Thoracic aorta (tissue), 1 donor: ENCODE data around the genes FOXA3, NANOS2, PGLYRP1, IGFL3 and TMEM160.

DNA sequence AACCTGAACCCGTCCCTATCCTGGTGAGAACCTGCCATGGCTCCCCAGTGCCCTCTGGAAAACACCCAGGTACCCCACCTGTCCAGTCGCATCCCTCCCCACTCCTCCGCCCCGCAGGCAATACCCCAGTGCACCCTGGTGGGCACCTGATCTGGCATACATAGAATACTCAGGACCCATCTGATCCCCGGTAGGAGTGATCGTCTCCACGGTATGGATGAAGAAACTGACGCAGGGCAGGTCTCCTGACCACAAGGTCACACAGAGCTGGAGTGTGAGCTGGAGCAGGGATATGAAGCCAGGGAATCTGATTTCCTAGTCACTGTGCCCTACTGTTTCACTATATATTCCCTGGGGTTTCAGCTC lies 12.7 kb downstream of the FBXO46 start:
- RAMPAGE, long total RNA, result no peak

DNA sequence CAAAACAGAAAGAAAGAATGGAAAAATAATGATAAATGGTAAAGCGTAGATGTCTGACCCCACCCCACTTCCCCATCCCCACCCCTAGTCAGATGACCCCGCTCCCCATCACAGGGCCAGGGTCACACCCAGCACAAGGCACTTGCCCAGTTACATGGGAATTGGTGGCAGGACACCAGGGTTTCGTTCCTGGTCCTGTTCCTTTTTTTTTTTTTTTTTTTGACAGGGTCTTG lies 9.4 kb downstream of the FBXO46 start:
- RAMPAGE, long total RNA, result no peak

- RAMPAGE, long total RNA, result no peak
These were observed 2.8 kb upstream of the RSPH6A start for GRCh38 chr19:45817669-45818640.

GRCh38 chr19:45852217-45852720 lies 10.7 kb downstream of the SYMPK start:
- RAMPAGE, long total RNA, result no peak

- RAMPAGE, long total RNA, result no peak
These were observed at the start of gene FOXA3 for GRCh38 chr19:45863950-45864789. Gene FOXA3 (plus strand): TSS chr19:45864326.

DNA sequence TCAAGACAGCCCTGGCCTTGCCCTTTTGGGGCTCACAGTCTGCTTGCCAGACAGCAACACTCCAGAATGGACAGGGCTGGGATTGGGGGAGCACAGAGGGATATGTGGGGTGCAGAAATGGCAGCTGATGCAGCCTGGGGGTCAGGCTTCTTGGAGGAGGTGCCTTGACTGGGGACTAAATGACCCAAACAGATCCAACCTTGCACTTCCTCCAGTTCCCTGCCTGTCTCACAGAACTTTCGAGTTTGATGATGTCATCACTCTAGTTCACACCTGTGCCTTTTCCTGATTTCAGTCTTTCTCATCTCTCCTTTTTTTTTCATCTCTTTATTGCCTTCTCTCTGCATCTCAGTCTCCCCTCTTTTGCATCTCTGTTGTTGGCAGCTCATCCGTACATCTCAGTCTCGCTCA lies 4.6 kb downstream of the IRF2BP1 start:
- RAMPAGE, long total RNA, result no peak

GRCh38 chr19:45914639-45915168 lies at the start of gene NANOS2:
Gene NANOS2 (minus strand): TSS chr19:45914778.
- RAMPAGE, long total RNA, result no peak

- RAMPAGE, long total RNA, result no peak
These were observed 7.0 kb downstream of the PGLYRP1 start for GRCh38 chr19:46015849-46016246.

DNA sequence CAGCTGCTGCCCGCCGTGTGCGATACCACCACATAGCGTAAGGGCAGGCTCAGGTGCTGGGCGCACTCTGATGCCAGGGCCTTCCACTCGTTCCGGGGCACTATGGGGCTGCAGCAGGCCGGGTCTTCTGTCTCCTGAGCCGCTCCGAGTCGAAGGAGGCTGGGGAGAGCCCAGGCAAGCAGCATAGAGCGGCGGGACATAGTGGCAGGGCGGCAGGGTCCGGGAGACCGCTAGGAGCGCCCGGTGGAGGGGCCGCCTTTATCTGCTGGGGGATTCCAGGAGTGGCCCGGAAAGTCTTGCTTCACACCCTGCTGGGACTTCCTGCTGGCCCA lies at the start of gene PGLYRP1:
Gene PGLYRP1, minus strand, starts transcription at position 232 of the 332 bp plus-strand sequence.
- RAMPAGE, long total RNA, result no peak

- RAMPAGE, long total RNA, result no peak
These were observed at the start of gene IGFL3 for GRCh38 chr19:46124394-46124983. Gene IGFL3 (minus strand): TSS chr19:46124688.

DNA sequence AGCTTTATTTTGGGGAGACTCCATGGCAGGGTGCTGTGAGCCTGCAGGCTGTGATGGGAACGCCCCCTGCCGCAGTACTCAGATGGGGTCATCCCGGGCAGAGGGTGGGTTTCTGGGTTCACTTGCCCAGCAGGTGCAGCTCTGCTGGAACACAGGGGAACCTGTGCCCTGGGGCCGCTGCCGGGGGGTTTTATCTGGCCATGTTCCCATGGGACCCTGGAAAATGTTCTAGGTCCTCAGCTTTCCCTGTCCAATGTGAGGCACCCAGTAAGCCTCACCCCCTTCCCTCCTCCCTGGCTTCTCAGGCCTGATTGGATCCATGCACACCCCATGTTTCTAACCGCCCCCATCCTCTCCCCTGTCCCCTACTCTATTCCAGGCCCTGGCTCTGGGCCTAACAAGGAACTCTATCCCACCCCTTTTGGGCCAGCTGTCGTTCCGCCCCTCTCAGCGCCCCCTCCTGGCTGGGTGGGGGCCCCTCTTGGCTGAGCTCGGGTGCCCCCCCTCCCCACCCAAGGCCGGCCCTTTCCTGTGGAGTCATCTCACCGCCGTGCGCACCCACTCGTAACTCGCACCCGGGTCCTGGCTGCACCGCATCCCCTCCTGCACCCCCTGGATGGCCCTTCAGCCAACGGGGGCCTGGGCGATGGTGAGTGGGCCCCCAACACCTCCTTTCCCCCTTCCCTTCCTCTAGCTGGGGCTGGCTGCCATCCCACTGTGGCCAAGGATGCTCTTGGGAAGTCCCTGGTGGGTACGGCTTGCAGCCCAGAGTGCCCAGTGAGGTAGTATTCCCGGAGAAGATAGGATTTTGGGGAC lies 1.2 kb downstream of the HIF3A start:
- RAMPAGE, long total RNA, result start-site peak on the plus strand centred at position 549 of the sequence, 59 bp wide, 538 reads

- RAMPAGE, long total RNA, result no peak
These were observed 6.9 kb downstream of the PPP5C start for GRCh38 chr19:46353718-46354264.

DNA sequence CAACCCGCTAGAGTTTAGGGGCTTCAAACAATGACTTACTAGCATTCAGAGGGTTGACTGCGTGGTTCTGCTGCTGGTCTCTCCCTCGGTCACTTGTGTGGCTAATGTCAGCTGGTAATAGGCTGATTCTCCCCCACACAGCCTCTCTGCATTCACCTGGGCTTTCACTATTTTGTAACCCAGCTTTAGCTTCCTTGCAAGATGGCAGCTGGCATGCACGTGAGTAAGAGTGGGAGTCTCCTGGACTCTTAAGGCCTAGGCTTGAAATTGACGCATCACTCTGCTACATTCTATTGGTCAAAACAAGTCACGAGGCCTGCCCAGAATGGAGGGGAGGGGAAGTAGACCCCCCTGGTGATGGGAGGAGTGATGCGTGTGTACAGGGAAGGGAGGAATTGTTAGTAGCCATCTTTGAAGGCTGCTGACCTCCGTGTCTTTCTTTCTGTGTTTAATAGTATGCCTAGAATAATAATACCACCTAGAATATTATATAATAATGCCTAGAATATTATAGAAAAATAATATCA lies 24.9 kb upstream of the PNMA8B start:
- RAMPAGE, long total RNA, result no peak

- RAMPAGE, long total RNA, result no peak
These were observed 512 bp downstream of the DACT3 start for GRCh38 chr19:46660498-46660841.

DNA sequence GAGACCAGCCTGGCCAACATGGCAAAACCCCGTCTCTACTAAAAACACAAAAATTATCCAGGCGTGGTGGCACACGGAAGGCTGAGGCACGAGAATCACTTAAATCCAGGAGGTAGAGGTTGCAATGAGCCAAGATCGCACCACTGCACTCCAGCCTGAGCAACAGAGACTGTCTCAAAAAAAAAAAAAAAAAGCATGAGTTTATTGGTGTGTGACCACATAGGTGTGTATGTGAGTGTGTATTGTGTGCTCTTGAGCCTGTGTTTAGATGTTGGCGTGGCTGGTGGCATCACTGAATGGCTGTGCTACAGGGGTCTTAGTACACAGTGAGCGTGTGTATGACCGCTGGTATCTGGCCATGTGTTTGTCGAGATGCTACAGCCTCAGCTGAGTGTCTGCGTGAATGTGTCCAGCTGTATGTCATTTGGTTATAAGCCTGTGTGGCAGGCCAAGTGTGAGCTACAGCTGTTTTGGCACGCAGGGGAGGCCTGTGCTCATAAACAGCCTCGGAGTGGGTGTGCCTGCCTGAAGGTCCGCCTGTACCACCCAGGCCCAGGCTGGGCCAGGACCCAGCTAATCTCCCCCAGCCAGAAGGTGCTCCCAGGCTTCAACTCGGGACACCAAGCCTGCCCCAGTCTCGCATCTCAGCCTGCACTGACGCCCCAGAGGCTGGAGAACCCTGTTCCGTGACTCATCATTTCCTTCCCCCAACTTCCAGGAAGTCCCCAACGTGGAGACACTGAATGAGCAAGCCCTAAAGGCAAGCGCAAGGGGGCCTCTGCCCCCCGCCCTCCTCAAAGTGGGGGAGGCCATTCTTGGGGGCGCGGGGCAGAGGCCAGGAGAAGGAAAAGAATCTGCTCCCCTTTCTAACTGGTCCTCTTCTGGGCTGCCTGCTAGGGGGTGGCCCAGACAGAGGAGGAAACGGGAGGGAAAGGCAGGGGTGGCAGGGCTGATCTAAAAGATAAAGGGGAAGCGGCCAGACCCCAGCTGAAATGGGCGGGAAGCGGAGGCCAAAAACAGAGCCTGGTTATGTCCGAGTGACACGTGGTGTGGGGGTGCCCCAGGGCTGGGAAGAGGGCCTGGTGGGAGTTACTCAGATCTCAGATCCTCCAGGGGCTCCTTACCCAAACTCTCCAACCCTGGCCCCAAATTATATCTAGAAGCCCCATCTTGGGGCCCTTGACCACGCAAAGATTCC lies 2.1 kb downstream of the SLC1A5 start:
- RAMPAGE, long total RNA, result no peak

GRCh38 chr19:46872984-46873375 lies 12.2 kb downstream of the ARHGAP35 start:
- RAMPAGE, long total RNA, result no peak

DNA sequence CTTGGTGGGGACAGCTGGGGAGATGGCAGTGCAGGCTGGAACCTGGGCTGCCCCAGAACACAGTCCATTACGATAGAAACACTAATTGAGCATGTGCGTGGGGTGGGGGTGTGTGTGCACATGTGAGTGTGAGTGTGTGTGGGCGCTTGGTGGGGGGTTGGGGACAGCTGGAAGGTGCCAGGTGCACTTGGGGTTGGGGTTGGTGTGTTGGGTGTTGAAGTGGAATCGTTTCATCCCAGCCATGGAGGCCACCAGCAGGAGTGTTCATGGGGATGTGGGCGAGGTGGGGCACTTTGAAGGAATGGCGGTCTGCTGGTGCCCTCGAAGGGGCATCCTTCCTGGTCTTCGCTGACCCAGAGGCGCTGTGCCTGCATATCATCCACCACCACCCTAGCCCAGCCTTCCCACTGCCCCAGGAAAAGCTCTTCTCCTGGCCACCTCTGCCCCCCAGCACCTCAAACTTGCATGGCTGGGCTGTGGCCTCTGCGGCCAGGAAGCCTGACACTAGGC lies 18.0 kb upstream of the NPAS1 start:
- RAMPAGE, long total RNA, result no peak

DNA sequence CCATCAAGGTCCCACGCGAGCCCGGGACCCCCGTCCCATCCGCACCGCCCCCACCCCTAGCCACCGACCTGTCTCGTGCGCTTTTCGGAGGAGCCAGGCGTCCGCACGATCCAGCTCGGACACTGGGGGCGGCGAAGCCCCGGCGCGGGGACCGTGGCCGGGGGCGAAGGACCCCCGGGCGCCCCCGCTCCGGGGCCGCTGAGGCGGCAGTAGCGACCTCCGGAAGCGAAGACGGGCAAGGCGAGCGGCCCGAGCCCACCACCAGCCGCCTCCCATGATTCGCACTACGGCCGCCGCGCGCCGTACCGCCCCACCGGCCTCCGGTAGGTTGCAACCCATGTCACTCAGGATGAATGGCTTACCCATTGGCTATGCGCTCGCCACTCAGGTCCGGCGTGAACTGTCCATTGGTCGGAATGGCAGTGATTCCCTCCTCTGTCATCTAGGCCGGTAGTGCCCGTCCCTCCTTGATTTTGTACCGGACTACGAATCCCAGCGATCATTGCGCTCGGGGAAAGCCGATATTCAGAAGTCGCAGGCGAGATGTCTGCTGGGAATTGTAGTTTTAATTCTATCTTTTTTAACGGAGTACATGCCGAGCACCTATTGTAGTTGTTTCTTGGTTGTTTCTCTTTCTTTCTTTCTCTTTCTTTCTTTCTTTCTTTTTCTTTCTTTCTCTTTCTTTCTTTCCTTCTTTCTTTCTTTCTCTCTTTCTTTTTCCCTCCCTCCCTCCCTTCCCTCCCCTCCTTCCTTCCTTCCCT lies at the start of gene TMEM160:
Gene TMEM160, minus strand, starts transcription at position 286 of the 761 bp plus-strand sequence.
- RAMPAGE, long total RNA, result no peak

GRCh38 chr19:47094622-47095755 lies 18.6 kb downstream of the ZC3H4 start:
- RAMPAGE, long total RNA, result no peak

DNA sequence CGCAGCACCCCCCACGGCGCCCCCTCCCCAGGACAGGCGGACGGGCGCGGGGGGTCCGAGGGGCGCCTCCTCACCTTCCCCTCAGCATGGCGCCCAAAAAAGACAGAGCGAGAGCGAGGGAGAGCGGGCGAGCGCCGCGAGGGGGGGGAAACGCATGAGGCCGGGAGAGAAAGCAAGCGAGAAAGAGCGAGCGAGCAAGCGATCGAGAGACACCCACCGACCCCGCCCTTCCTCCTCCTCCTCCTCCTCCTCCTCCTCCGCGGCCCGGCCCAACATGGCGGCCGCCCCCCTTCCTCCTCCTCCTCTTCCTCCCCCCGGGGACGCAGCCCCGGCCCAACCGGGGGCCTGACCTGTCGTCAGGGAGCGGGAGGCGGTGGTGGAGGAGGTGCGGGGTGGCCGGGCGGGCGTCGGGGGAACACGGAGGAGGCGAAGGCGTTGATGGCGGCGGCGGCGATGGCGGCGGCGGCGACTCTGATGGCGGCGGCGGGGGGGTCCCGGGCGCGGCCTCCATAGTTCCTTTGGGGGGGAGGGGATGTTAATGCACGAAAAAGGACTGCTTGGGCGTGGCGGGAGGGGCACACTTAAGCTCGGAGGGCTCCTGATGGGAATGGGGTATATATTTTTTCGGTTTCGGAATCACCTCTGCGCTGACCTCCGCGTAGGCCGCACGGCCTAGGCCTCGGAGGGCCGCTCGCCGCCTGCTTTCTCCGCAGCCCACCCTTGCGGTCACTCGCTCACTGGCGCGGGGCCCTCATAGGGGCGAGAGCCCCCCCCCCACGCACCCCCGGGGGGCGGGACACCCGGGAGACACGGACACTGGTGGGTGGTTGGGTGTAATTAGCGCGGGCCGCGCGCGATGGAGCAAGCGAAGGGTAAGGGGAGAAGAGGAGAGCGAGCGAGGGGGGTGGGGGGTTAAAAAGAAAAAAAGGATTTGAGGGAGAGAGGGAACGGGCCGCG lies 1.2 kb downstream of the ZC3H4 start:
- RAMPAGE, long total RNA, result start-site peak on the minus strand centred at position 125 of the sequence, 63 bp wide, 231 reads; start-site peak on the minus strand centred at position 434 of the sequence, 125 bp wide, 21 reads